Daoy (cell line): ENCODE measurements around a stretch of chr6.

GRCh38 chr6:32850153-32850772 lies 3.2 kb downstream of the TAP1 start:
- RAMPAGE, long total RNA: no peak

DNA sequence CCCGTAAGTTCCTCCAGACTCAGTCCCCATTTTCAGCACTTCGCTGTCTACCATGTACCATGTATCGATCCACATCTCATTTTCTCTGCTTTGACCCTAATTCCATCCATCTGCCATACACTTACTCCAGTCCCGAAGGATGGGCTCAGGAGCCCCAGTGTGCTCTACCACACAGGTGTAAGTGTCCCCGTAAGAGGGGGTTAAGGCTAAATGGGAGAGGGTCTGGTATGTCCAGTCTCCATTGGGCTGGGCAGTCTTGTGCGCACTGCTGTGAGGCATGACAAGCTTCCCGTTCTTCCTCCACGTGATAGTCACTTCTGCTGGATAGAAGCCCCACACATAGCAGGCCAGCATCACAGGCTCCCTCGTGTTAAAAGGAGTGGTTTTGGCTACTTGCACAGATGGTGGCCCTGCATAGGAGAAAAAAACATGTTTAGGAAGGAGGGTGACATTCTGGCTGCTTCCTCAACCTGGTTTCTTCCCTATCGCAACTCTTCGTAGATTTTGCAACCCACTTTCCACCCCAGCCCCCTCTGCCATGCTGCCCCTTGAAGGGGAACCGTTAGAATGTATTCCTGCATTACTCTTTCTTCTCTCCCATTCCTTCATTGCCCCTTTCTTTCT lies 3.7 kb downstream of the HLA-DMB start:
- RAMPAGE, long total RNA: no peak

DNA sequence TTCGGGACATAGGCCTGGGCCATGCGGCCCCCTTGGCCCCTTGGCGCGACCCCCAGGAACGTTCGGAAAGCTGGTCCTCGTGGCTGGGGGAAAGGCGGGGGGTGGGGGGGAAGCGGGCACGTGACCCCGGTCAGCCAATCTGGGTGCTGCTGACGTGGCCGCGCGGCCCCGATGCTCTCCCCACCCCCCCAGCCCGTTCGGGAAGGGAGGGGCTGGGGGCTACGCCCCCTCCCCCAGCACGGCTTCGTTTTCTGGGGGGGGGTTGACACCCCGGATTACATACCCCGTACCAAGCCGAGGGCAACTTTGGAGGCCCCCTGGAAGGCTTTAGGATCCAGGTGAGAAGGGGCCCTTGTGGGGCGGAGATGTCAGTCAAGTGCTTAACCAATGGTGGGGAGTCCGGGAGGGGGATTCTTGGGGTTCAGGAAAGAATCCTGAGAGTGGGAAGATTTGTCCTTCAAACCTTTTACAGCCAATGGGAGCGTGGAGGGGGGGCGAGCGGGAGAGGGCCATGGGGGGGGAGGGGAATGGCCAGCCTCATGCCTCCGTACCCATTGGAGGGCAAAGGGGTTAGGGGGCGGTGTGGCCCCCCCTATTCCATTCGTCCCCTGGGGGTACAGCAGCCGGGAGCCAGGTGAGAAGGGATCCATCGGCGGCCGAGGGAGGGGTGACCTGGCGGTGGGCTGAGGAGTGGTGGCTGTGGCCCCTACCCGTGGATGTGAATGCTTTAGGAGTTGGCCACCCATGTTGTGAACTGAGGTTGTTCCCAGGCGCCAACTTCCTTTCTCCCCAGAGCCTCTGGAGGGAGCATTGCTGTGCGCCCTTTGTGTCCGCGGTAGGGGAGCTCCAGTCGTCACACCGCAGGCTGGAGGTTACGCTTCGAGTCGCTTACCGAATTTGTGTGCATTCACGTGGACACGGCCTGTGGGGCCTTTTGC lies 594 bp downstream of the BRD2 start:
- RAMPAGE, long total RNA: no peak

DNA sequence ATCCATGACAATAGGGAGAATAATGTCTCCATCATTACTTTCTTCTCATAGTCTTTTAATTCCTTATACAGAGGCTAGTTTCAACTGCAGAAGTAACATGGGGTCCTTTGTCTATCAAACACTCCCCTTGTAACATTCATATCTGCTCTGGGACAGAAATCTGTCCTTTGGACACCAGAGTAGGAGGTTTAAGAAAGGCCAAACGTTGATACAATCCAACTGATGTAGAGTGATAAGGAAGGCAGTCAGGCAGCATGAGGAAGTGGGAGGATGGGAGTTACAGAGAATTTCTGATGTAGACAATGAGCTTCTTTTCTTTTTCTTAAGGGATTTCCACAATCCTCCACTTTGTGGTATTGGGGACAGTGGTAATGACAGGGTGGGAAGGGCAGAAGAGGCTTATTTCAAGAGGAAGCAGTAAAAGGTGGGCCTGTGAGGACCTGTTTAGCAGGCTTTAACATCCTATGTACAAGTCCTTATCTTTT lies 19.0 kb upstream of the HLA-DOA start:
- RAMPAGE, long total RNA: no peak

DNA sequence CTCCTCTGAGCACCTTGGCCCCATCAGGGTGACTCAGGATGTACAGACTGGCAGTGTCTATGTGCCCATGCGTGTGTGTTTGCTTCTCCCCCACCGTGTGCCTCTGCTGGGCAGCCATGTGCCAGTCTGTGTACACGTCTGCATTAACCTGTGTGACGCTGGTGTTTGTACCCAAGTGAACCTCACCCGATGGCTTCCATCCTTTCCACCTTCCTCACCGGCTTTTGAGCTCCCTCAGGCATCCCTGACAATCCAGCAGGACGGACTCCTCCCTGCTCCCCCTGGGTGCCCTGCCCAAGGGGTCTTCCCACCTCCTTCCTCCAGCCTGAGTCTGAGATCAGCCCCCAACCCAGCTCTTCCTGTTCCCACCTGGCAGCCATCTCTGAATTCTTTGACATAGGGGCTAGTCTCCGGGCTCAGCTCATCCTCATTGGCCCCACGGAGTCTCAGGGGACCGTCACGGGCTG lies 28.3 kb downstream of the COL11A2 start:
- RAMPAGE, long total RNA: no peak

GRCh38 chr6:33211527-33212085 lies 3.3 kb downstream of the RING1 start:
- RAMPAGE, long total RNA: no peak

- RAMPAGE, long total RNA: no peak
These were observed 5.7 kb downstream of the RING1 start for GRCh38 chr6:33213841-33214620.

- RAMPAGE, long total RNA: no peak
These were observed 21.9 kb downstream of the VPS52 start for GRCh38 chr6:33249684-33250287.

- RAMPAGE, long total RNA: no peak
These were observed 21.2 kb downstream of the VPS52 start for GRCh38 chr6:33250288-33251051.

DNA sequence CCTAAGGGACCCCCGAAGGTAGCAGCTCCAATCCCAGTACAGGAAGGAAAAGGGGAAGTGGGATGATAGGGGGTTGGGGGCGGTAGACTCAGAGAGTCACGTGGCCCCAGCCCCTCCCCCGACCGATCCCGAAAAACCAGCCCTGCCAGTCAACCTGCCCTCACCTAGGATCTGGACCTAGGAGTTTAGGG lies 1.2 kb downstream of the RGL2 start:
- RAMPAGE, long total RNA: no peak

GRCh38 chr6:33319981-33321111 lies 2.4 kb downstream of the DAXX start:
- RAMPAGE, long total RNA: no peak

GRCh38 chr6:33425594-33426436 lies 6.0 kb downstream of the SYNGAP1 start:
- RAMPAGE, long total RNA: no peak

- RAMPAGE, long total RNA: no peak
These were observed 4.0 kb upstream of the ZBTB9 start for GRCh38 chr6:33450405-33450748.

GRCh38 chr6:33488289-33488733 lies 33.9 kb downstream of the ZBTB9 start:
- RAMPAGE, long total RNA: no peak

GRCh38 chr6:33593084-33593851 lies 13.2 kb upstream of the BAK1 start:
- RAMPAGE, long total RNA: no peak

- RAMPAGE, long total RNA: no peak
These were observed 1.3 kb upstream of the ITPR3 start for GRCh38 chr6:33619833-33620133.

DNA sequence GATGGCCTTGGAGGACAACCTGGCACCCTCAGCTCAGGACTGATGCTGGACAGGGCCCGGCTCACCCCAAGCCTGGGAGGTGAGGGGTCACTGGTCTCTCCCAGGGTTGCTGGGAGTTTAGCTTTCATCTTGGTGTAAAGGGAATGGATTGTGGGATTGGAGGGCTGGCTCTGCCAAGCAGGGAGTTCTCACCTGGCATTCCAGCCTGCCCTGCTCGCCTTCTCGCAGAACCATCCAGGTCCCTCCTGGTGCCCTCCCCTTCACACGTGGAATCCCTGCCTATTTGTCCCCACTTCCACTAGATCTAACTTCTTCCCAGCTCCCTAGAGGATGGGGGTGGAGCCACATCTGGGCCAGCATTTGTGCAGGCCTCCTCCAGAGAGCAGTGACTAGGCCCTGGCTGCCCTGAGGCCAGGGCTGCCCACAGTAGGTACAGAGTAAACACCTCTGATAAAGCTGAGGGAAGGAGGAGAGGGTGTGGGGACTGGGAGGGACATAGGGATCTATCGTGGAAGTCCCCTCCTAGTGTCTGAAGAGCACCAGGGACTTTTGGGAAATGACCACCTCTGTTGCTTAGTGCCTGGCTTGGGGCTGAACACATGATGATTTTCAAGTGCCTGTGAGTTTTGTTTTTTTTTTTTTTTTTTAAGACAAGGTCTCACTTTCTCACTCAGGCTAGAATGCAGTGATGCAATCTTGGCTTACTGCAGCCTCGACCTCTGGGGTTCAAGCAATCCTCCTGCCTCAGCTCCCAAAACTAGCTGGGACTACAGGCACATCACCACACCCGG lies 1.8 kb downstream of the ITPR3 start:
- RAMPAGE, long total RNA: no peak

GRCh38 chr6:33634372-33635007 lies 13.4 kb downstream of the ITPR3 start:
- RAMPAGE, long total RNA: no peak

- RAMPAGE, long total RNA: no peak
These were observed 17.2 kb downstream of the UQCC2 start for GRCh38 chr6:33694191-33694877.

DNA sequence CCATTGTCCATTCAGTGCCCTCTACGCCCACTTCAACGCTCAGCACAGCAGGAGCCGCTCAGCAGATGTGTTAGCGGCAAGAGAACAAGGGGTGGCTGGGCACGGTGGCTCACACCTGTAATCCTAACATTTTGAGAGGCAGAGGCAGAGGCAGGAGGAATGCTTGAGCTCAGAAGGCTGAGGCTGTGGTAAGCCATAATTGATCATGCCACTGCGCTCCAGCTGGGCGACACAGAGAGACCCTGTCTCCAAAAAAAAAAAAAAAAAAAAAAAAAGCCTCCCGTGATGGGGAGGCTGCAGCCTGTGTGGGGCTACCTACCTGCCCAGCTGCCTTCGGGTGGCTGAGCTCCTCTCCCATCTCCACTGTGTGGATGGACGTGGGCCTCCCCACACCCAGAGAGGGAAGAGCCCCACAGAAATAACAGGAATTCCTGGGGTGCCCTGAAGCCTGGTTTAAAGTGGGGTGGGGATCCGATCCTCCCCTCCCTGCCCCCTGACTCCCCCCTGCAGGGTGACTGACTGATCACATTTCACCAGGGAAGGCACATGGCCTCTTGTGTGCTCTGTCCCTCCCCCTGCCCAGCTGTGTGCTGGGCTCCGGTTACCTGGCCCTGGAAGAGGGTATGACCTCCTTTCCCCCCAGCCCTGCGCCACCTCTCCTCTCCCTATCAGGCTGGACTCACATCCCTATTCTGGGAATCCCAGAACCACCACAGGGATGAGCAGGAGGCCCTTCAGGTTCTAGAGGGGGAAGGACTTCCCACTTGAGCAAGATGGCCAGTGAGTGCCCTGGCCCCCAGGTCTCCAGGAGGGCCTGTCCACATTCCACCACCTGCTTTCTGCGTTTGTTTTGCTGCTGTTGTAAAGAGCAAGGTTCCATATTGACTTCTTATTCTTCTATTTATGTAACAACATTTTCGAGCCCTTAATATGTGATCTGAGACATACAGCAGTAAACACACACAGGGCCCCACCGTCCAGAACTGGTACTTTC lies 2.0 kb upstream of the IP6K3 start:
- RAMPAGE, long total RNA: no peak